Cytotoxic T cell (primary cell): ENCODE data around the gene LURAP1L.

DNA sequence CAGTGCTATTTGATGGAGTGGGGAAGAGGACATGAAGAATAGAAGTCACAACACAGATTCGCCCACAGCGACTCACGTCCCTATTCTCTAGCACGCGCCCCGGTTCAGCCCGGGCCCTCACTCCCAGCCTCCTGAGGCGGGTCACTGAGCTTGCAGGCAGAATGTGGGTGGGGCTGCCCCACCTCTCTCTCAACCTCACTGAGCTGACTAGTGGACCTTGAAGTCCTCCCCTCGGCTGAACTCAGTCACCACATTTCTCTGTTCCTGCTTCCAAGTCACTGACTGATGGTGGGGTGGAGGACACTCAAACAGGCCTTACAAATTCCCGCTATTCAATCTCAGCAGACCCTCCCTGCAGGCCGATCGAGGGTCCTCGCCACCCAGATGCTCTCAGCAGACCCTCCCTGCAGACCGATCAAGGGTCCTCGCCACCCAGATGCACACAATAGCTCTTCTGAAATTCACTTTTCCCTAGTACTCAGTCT lies 12.9 kb downstream of the GLDC start:
- PRO-cap, 2 experiments: no peak in any of the 2 experiments

DNA sequence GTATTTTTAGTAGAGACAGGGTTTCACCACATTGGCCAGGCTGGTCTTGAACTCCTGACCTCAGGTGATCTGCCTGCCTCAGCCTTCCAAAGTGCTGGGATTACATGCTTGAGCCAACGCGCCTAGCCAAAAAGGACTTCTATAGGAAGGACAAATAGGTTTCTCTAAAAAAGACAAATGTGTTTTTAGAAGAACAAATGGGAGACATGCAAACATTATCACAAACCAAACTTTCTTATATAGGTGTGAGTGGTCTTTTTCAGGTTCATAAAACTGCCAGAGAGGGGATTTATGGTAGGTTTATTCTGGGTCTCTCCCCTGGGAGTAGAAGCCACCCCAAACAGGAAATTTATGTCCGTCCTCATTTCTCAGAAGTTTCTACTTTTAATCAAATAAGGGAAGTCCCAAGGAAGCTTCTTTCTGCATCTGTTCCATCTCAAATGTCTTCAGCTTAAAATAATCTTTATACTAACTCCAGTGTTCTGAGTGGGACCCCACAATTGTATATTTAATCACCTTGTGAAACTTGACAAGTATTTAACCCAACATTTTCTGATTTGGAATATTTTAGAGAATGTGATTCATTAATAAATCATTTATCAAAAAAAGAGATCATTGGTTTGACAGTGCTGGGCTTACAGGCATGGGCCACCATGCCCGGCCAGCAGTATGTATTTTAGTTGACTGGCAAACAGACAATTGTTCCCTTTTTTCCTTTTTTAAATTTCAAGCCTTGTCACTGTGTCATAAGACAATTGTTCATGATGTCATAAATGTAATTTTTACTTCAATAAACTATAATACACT lies 44.4 kb upstream of the GLDC start:
- PRO-cap, 2 experiments: no peak in any of the 2 experiments

DNA sequence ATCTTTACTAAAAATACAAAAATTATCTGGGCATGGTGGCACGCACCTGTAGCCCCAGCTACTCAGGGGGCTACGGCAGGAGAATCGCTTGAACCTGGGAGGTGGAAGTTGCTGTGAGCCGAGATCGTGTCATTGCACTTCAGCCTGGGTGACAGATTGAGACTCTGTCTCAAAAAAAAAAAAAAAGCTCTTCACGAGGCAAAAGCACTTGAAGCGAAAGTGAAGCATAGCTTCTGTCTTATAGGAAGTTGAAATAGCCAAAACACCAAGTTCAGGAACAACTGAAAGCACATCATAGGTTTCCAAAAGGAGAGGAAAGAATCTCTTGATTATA lies 7.5 kb upstream of the KDM4C start:
- PRO-cap, 2 experiments: peak in 1 of 2 experiments; most common plus-strand start position 241 of the sequence (in 1)

DNA sequence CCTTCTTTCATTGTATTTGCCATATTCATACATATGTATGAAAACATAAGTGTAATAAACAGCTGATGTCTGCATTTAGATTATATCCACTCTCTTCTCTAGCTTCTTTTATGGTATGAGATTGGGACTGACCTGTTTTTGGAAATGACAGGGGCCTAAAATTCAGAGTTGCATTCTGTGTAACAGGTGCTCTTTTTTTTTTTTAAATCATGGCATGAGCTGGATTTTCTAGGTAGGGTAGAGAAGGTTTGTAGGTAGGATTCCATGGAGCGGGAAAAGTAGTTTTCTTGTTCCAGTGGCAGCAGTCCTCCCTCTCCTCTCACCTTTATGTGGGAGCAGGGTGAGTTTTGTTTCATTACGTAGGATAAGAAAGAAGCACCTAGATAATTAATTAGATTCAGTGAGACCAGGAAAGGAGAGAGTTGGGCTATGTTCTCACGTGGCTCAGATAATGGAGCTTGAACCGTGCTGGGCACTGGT lies 132.7 kb downstream of the KDM4C start:
- PRO-cap, 2 experiments: no peak in any of the 2 experiments

GRCh38 chr9:7082158-7082528 lies 324.4 kb downstream of the KDM4C start:
- PRO-cap, 2 experiments: peak in 1 of 2 experiments; most common plus-strand start chr9:7082329 (in 1)

DNA sequence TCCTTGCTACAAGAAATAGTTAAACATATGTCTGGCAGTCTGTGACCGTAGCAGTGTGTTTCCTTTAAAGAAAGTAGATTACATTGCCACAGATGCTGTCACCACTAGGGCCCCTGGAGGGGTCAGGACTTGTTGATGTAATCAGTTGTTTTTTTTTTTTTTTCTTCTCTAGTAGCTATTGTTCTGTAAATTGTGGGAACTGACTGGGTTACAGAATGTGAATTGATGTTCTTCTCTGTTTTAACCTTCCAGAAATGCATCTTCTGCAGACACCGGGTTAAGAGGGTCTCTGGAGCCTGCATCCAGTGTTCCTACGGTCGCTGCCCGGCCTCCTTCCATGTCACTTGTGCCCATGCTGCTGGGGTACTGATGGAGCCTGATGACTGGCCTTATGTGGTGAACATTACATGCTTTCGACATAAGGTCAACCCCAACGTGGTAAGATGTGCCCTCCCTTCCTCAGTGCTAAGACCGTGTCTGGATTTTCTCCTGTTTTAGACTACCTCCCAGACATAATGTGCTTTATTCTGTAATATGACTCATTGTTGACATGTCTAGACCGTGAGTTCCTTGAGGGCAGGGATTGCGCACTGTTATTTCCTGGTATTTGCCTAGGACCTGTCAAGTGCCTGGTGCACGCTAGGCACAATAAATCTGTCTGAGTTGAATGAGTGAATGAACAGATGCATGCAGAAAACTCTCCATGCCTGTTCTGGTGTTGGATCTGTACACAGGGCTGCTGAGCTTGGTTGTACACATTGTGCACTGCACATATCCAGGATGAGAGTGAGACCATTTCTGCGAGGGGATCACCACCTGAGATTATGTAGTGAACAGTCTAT lies 345.9 kb downstream of the KDM4C start:
- PRO-cap, 2 experiments: no peak in any of the 2 experiments

- PRO-cap, 2 experiments: peak in 1 of 2 experiments; most common plus-strand start chr9:7798947 (in 1)
Measured at GRCh38 chr9:7798647-7799090, 909 bp downstream of the DMAC1 start.

GRCh38 chr9:8784926-8785329 lies 985.4 kb upstream of the DMAC1 start:
- PRO-cap, 2 experiments: no peak in any of the 2 experiments

- PRO-cap, 2 experiments: no peak in any of the 2 experiments
Measured at GRCh38 chr9:9528083-9528436, 1084.7 kb downstream of the PTPRD start.

GRCh38 chr9:10242368-10242619 lies 370.5 kb downstream of the PTPRD start:
- PRO-cap, 2 experiments: no peak in any of the 2 experiments

DNA sequence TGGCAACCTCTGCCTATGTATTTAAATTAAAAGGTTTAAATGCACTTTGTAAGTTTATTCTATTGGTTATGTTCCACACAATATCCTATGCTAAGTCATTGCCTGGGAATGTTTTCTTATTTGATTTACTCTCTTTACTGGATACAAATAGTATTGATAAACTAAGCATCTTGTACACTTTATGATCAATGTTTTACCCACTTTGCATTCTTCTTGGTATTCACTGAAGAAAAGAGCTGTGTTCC lies 792.2 kb upstream of the TYRP1 start:
- PRO-cap, 2 experiments: no peak in any of the 2 experiments

GRCh38 chr9:12774715-12775430 lies at the start of gene LURAP1L:
TSS of gene LURAP1L (plus strand) at chr9:12775020.
- PRO-cap, 2 experiments: no peak in any of the 2 experiments

- PRO-cap, 2 experiments: no peak in any of the 2 experiments
Measured at GRCh38 chr9:13487873-13488341, 208.4 kb upstream of the MPDZ start.

DNA sequence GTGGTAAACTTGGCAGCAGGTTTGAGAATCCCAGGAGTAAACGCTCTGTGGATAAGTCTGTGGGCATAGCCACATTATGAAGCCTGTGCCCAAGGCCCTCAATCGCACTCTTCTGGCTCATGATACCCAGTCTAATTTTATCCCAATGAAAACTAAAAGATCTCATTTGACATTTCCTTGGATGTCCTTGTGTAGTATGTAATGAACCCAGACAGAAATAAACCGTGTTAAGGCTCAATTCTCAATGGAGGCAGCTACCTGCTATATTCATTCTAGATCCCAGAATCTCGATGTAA lies 372.8 kb upstream of the MPDZ start:
- PRO-cap, 2 experiments: no peak in any of the 2 experiments

- PRO-cap, 2 experiments: no peak in any of the 2 experiments
Measured at GRCh38 chr9:13841629-13842579, 472.0 kb downstream of the NFIB start.

DNA sequence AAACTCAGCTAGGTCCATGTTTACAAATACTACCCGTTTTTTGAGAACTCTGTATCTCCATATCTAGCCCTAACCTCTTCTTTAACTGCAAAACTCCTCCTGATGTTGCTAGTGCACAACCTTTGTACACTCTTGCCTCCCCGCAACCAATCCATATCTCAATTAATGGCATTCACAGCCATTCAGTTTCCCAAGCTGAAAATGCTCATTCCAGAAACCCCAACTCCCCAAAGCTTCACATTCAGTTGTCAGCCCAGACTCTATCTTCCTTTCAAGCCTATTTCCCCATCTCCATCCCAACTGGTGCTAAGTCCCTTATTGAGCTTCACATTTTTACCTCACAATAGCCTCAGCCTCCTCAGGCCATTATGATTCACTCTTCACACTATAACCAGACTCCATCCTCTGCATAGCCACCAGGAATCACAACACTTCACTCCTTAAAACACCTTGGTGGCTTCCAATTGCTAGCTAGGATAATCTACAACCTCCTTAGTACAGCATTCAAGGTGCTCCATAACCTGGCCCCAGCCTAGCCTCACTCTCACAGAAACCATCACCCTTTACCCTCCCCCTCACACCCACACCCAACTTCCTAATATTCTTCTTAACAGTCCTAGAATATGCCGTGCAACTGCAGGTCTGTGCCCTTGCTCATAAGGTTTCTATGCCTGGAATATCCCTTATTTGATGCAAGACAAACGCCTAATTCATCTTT lies 113.0 kb downstream of the NFIB start:
- PRO-cap, 2 experiments: no peak in any of the 2 experiments

GRCh38 chr9:14243179-14243837 lies 70.6 kb downstream of the NFIB start:
- PRO-cap, 2 experiments: no peak in any of the 2 experiments

DNA sequence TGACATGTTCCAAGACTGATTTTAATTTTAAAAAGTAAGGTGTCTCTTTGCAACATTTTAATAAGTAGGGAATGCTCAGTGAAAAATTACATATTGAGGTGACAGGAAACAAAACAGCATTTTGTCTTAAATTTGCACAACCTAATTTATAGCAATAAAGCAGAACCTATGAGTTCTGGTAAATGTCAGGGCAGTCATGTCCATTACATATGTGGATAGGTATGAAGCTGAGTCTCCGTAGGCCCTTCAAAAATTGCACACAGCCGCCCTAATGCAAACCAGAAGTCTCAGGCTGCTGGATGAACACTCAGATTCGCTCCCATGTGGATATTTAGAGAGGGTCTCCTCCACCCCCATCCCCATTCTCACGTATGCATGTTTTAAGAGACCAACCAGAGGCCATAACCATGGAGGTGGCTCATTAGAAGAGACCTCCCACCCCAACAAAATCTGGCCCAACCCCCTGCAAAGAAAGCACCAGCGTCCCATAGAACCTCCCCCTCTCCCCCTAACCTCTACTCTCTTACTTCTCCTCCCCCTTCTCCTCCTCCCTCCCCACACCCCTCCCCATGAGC lies 43.2 kb downstream of the NFIB start:
- PRO-cap, 2 experiments: no peak in any of the 2 experiments

- PRO-cap, 2 experiments: no peak in any of the 2 experiments
Measured at GRCh38 chr9:14316453-14316609, 2.4 kb upstream of the NFIB start.

DNA sequence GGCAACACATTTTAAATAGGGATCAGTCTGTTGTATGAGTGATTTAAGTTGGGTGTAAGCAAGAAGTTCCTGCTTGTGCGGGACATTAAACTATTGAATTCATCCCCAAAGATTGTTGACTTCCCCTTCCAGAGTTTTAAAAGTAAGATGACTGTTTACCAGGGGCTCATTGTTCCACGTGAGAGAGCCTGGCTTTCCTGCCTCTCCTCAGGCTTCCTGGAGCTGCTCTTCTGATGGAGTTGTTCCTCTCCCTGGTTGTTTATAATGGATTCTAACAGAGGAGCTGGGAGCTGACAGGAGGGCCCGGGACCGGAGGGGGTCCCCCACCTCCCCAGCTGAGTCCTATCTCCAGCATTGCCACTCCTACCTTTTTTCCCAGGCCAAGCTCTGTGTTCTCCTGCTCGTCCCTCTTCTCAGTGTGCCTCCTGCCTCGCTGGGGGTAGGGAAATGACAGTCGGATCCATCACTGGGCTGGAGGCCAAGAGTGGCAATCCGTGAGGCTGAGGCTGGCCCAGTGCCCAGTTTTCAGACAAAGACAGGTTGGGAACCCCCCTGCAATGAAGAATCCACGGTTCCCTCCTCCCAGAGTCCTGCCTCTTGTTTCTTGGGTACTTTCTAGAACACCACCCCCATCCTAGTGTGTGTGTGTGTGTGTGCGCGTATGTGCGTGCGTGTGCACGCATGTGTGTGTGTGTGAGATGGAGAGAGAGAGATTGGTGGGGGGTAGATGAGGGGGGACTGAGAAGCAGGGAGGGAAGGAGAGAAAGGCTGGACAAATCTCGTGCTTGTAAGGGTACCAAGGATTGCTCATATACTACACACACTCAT lies 123.6 kb upstream of the NFIB start:
- PRO-cap, 2 experiments: no peak in any of the 2 experiments